LHCN-M2 (cell line): Measurements from ENCODE around the gene SIRPG.

DNA sequence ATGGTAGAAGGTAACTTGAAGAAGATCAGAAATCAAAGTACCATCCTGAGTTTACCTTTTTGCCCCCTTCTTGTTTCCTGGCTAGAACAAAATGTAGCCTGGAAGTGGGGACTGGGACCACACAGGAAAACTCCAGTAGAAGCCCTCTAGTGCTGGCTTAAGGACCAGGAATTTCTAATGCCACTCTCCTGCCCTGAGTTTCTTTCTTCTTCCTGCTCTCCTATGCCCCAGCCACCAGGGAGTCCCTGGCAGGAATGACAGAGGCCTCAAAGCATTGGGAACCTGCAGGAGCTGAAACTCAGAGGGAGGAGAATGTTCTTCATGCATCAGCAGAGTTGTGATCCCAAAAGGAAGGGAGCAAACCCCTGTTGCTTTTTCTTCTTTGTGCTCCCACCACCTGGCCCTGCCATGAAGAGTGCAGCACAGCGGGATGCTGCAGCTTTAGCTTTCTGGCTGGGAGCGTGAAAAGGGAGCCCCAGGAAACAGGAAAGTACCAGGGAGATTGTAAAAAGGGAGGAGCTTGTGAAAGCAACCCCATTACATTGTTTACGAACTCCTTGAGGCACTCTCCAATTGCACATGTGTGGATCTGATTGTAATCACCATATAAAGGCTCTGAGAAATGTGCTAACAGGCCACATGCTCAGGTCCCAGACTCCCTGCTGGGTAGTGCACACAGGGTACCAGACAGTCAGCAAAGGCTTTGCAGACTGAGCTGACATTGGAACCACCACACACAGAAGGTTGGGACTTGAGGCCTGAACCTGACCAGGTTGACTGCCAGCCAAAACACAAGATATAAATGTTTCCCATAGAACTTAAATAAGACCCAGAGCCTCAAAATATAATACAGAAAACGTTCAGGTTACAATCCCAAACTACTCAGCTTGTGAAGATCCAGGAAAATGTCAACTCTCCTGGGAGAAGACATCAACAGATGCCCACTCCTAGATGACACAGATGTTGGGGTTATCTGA lies 34.8 kb upstream of the FKBP1A start:
- RAMPAGE, long total RNA: no peak

- RAMPAGE, long total RNA: no peak
Observed at GRCh38 chr20:1468820-1469325, 2.2 kb upstream of the NSFL1C start.

- RAMPAGE, long total RNA: no peak
Observed at GRCh38 chr20:1618995-1619552, 735 bp downstream of the SIRPB1 start.

GRCh38 chr20:1657639-1658239 lies at the start of gene SIRPG:
Gene SIRPG (minus strand): TSS chr20:1657779.
- RAMPAGE, long total RNA: no peak

GRCh38 chr20:1802898-1803970 lies 92.0 kb upstream of the SIRPA start:
- RAMPAGE, long total RNA: no peak

DNA sequence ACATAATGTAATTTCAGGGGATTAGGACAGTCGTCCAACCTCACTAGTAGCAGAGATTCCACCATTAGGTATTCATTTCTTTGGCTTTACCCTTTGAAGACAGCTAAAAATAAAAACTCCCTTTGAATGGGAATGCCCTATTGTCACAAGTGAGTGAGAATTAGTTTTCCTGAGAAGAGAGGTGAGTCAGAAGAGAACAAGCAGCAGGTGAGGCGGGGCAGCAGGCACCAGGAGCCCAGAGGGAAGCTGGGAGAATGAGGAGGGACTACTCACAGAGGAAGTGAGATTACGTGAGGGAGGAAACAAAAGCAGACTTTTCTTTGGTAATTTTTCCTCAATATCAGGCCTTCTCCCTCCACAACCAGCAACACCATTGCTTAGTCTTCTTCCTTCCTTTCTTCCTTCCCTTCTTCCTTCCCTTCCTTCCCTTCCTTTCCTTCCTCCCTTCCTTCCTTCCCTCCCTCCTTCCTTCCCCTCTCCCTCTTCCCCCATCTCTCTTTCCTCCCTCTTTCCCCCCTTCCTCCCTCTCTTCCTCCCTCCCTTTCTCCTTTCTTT lies 66.7 kb upstream of the SIRPA start:
- RAMPAGE, long total RNA: no peak

- RAMPAGE, long total RNA: no peak
Observed at GRCh38 chr20:1839824-1840529, 55.2 kb upstream of the SIRPA start.

DNA sequence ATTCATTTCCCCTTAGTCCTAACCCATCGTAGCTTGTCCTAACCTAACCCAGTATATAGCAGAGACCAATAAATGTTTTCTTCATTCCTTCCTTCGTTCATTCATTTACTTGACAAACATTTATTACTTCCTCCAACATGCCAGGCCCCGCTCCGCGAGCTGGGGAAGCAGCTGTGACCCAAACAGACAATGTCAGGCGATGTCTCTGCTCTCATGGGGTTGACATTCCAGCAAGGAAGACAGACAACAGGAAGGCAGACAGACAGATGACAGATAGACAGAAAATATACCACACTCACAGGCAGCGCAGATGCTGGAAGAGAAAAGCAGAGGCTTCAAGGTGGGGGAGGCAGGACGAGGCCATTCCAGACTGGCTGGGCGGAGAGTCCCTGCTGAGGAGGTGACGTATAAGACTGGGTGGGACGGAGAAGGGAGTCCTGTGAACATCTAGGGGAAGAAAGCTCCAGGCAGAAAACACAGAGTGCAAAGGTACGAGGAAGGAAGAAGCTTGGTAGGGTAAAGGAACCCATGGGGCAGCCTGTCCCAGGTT lies 33.7 kb upstream of the SIRPA start:
- RAMPAGE, long total RNA: no peak

GRCh38 chr20:1927143-1927842 lies 32.1 kb downstream of the SIRPA start:
- RAMPAGE, long total RNA: no peak

- RAMPAGE, long total RNA: no peak
Observed at GRCh38 chr20:1939539-1939910, 44.3 kb downstream of the SIRPA start.

- RAMPAGE, long total RNA: no peak
Observed at GRCh38 chr20:2103809-2104113, 2.1 kb downstream of the STK35 start.

DNA sequence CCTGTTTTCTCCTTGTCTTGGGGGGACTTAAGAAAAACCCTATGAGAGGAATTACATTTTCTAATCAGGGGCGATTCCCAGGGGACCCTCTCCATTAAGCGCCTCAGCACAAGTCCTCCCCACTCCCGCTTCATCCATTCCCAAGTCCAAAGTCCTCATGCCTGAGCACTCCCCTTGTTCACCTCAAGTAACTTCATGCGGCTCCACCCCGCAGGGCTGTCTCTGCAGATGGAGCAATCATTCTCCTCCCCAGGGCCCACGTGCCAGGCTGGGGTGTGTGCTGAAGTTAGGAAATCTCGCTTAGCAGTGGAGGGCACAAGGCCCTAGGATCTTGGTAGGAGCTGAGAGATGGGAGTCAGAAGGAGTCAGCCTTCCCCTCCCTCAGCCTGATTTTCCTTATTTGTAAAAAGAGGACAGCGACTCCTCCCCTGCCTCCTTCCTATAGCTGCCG lies 3.5 kb downstream of the TGM3 start:
- RAMPAGE, long total RNA: no peak

- RAMPAGE, long total RNA: no peak
Observed at GRCh38 chr20:2303516-2304174, 7.8 kb downstream of the TGM3 start.

- RAMPAGE, long total RNA: no peak
Observed at GRCh38 chr20:2652758-2653801, 648 bp downstream of the NOP56 start.

DNA sequence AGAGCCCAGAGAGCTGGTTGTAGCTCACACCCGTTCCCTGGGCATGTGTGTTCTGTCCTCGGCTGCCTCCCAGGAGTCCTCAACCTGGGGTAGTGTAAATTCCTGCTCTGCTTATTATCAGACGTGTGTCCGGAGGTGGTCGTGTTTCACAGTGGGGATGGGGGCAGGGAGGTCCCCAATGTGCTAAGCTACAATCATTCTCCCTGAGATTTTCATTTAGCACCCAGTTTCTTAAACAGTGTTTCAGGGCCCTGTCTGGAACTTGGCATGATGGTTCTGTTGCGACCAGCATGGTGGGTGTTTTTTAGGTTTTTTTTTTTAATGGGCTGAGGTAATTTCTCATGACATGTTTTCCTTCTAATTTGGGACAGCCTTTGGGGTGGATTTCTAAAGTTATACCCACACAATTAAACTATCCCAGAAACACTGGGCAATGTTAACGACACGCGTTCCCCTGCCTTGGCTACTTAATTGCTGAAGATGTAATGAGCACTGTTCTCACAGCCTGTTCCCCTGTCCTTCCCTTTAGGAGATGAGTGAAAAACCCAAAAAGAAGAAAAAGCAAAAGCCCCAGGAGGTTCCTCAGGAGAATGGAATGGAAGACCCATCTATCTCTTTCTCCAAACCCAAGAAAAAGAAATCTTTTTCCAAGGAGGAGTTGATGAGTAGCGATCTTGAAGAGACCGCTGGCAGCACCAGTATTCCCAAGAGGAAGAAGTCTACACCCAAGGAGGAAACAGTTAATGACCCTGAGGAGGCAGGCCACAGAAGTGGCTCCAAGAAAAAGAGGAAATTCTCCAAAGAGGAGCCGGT lies 5.2 kb downstream of the NOP56 start:
- RAMPAGE, long total RNA: no peak

DNA sequence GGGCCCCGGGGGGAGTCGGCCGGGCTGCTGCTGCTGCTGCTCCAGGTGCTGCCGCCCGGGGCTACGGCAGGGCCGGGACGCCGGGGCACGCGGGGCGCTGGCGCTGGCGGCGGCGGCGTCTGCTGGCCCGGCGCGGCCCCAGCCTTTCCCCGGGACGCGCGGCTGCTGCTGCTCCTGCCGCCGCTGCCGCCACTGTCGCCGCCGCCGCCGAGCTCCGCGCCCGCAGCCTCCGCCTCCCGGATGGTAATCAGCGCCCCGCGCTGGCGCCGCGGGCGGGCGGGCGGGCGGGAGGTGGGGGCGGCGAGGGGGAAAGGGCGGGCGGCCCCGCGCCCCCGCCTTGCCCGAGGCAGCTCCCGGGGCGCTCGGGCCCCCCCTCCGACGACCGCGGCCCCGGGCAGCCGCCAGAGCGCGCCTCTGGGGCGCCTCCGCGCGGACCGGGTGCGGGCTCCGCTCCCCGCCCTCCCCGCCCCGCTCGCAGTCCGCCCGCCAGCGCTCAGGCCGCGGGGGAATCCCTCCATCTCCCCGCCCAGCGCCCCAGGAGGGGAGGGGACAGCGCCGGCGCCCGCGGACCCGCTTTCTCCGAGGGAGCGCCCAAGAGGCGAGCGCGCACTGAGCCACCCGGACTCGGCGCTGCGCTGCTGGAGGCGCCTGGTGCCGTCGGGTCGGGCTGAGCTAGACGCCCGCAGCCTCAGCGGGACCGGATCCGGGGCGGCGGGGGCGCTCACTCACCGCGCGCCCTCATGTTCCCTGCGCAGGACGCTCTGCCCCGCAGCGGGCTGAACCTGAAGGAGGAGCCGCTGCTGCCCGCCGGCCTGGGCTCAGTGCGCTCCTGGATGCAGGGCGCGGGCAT lies 551 bp downstream of the EBF4 start:
- RAMPAGE, long total RNA: no peak

GRCh38 chr20:2875713-2876133 lies 2.4 kb downstream of the PTPRA start:
- RAMPAGE, long total RNA: no peak

DNA sequence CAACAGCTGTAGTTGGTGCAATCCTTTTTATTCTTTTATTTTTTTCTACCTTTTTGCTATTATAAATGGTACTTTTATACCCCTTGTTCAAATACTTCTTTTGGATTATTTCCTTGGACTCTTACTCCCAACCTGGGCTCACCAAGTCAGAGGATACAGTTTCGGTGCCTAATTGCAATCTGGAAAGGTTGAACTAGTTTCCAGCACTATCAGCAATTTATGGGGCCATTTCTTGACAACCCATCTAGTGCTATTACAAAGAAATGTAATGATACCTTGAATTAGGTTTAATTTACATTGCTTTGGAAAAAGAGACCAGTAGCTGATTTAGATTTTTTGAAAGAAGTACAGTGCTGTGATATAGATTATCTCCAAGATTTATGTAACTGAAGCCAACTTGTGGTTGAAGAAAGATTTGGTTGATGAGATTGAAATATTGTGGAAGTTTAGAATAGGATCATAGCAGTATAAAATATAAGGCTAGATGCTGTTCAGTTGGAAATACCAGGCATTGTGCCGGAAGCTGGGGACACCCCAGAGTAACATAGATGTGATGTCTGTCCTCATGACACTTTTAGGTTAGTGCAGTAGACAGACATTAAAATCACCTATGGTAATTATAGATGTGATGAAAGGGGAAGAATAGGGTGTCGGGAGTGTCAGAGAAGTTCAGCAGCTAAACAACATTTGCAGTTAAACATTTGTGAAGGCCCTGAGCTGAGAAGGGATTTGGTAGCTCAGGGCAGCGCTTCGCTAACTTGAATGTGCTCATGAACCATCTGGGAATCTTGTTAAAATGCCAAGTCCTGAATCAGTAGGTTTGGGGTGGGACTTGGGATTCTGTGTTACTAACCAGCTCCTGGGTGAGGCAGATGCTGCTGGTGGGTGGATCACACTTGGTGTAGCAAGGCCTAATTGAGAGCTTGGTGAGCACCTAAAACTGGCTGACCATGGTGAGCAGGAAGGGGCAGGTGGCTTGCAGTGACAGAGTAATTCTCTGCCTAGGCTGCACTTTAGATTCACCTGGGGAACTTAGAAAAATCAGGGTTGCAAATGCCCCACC lies 5.6 kb downstream of the PTPRA start:
- RAMPAGE, long total RNA: no peak

DNA sequence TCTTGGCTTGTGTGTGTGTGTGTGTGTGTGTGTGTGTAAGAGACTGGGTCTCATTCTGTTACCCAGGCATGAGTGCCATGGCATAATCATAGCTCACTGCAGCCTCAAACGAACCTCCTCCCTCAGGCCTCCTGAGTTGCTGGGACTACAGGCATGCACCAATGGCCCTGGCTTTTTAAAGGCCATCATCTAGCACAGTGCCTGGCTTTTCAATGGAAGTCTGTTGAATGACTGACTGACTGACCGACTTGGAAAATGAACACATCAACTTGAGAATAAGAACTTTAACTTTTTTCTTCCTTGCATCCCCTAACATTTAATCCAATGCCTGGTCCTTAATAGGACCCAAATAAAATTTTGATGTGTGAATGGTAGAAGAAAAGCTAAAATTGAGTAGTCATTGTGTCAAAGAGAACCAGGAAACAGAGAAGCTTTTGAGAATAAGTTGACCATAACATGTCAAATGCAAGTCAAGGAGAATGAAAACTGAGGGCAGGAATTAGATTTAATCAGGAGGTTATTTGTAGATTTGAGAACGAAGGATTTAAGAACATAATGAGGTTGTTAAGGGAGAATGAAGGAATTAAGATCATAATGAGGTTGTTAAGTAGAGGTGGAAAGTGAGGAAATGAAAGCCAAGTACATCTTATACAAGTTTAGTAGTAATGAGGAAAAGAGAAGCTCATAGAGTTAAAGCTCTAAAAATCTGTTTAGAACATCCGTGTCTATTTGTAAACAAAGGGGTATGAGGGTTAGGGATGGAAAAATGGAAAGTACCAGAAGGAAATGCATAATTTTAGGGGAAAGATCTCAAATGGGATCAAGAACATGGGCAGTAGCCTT lies 58.7 kb downstream of the PTPRA start:
- RAMPAGE, long total RNA: no peak

DNA sequence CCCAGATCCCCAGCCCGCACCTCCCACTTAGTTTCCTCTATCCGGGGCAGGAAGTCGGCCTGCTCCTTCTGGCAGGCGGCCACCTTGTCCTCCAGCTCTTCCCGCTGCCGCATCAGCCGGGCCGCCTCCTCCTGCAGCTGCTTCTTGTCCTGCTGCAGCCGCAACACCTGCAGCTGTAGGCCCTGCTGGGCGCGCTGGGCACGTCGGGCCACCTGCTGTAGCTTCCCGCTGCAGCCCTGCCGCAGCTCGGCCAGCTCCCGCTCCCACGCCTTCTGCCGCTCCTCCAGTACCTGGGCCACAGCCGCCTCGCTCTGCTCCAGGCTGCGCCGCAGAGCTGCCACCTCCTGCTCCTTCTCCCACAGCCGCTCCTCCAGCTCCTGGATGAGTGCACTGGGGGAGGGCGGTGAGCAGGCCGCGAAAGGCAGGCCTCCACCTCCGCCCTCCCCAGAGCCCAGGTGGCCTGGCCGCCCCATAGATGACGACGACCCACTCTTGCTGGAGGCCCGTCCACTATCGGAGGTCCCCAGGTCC lies 5.9 kb upstream of the FASTKD5 start:
- RAMPAGE, long total RNA: no peak